GM19240 (cell line): Measurements from ENCODE around the genes NPC2 and AREL1.

DNA sequence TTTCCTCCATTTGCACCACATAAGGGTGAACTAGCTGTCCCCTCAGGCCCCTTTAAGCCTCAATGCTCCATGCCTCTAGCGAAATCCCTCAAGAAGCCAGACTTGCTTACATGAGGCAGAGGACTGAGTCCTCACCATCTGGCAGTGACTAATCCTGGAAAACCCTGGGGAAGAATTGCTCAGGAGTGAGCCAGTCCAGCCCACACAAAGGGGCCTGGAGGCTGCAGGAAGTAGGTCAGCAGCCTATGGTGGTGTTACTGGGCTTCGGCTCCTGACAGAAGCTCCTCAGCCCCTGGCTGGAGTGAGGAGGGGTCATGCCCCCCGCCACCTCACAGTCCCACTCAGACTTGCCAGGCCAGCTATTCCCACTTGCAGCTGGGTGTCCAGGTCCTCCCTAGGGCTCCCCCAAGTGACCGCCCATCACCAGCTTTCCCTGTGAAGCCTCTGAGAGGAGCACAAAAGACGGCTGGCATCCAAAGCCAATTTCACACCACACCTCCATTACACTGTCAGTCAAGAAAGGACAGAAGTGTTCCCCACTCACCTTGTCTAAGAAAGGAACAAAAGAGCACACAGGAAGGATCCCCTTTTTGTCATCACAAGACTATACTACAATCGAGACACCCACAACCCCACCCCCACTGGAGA, 250.5 kb downstream of the DPF3 start:
- RRBS, result no CpG with 5 or more reads among the region's 6 CpGs

- RRBS, result no CpG with 5 or more reads among the region's 12 CpGs
Observed at GRCh38 chr14:72726425-72727226, 167.3 kb downstream of the DPF3 start.

DNA sequence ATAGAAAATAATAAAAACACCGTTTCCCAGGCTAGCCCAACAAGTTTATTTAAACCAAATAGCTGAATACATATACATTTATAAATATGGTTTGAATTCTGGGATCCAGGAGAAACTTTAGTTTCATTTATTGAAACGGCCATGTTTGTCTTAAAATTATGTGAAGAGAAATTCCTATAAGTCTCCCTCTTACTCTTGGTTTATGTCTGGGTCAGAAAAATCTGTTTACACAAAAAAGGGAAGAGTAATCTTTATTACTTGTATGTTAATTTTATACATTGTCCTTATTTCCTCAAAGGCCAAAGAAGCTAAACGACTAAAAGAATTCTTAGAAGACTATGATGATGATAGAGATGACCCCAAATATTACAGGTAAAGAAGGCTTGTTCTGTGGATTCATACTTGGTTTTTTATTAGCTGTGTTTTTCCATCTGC, 28.8 kb upstream of the PSEN1 start:
- RRBS, result no CpG with 5 or more reads among the region's 3 CpGs

DNA sequence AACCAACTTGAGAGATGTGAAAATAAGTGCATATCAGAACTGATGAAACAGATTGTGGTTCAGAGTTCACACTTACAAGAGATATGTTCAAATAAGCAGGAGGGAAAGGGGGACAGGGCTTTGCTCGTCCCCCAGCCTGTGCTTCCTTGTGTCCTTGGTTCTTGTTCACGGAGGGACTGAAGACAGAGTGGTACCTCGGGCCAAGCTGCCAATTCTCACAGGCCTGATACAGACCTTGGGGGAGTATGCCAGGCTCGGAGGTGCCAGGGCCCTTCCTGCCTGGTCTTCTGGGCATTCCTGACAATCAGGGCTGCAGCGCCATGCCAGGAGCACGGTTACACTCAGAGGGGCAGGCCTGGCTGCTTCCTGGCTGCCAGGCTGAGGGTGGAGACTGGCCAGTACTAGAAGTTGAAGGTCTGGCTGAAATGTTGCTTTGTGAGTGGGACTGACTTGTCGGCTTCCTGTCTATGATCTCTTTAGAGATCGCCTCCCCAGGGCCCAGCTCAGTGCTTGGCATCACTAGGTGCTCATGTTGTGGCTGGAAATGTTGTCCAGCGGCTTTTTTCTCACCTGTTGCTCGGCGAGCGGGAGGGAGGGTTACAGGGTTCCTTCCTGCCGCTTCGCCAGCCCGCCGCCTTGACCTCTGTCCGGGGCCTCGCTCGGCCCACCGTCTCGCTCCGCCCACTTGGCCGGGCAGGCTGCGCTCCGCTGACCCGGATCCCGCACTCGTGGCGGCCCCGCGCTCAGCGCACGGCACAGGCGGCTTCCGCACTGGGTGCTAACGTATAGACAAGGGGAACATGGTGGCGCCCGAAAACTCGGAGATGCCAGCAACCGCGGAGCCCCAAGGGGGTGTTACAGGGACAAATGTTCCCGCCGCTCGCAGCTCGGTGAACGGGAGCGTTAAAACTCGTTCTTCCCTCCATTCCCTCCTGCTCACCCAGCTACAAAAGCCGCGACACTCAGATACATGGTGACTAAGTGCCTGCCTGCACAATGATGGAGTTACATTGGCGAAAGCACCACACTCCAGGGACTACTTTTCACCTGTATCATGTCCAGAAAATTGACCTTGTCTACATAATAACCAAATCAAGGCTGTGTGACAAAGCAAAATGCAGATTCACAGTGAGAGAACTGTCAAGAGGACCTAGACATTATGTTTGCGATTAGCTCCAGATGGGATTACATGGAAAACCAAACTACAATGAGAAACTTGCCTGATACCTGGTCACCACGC, 32.6 kb downstream of the PAPLN start:
- RRBS, result 2% methylated on average over 7 of the region's 53 CpGs

DNA sequence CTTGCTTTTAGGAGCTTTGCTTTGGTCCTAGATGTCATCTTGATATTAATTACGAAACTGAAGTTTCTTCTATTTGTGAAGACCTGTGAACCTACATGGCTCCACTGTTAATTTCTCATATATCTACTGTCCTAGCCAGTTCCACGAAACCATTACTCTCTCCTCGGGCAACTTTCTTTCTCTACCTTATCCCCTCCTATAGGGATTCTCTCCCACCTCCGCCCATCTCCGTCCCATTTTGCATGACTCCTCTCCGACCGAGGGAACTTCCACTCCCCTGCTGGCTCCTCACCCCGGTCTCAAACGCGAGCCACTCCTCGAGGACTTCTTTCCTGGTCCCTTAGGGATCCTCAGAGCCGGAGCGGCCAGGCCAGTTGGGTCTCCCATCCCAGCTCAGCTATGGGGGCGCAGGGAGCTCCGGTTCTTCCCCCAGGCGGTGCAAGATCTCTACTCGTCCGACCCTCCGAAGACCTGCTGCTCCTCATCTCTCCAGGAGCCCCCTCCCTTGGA, 954 bp downstream of the NUMB start:
- RRBS, result 2% methylated on average over 8 of the region's 19 CpGs

DNA sequence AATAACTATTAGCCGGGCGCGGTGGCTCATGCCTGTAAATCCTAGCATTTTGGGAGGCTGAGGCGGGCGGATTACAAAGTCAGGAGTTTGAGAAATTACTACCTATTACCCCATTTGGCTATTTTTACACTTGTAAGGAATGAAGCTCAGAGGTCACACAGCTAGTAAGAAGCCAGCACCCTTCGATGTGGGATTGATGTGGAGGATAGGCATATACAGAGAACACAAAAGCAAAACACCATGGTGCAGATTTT, 459 bp upstream of the ACOT2 start:
- RRBS, result no CpG with 5 or more reads among the region's 6 CpGs

DNA sequence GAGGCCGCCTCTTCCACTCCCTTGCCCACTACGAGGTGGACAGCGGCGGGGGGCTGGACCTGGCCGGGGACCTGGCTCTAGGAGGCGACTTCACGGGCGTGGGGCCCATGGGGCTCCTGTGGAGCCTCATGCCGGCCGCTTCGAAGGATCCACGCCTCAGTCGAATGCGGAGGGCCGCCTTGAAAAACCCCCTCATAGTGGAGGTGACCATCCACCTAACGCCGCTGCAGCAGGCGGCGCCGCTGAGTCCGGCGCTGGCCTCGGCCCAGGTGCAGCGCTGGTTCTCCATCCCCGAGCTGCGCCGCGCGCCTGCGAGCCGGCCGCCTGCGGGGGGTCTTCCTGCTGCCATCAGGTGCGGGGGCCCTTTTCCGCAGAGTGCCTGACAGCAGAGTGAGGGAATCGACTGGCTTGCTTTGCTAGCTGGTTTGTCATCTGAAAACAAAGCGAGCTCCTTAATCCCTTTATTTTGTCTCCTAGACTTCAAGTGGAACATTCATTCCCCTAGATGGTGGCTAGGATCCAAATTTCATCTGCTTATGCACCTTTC, 10.5 kb upstream of the DNAL1 start:
- RRBS, result 14% methylated on average over 19 of the region's 37 CpGs

GRCh38 chr14:73721318-73721778, 7.2 kb upstream of the PNMA1 start:
- RRBS, result no CpG with 5 or more reads among the region's 9 CpGs

- RRBS, result no CpG with 5 or more reads among the region's 2 CpGs
Observed at GRCh38 chr14:73724877-73725144, 10.6 kb upstream of the PNMA1 start.

GRCh38 chr14:73741298-73742463, 18.4 kb downstream of the MIDEAS start:
- RRBS, result no CpG with 5 or more reads among the region's 29 CpGs

GRCh38 chr14:73743043-73744011, 16.8 kb downstream of the MIDEAS start:
- RRBS, result no CpG with 5 or more reads among the region's 12 CpGs

- RRBS, result no CpG with 5 or more reads among the region's 11 CpGs
Observed at GRCh38 chr14:74083559-74084097, 625 bp downstream of the ALDH6A1 start.

GRCh38 chr14:74492687-74493904, at the start of gene NPC2:
TSS of gene NPC2 (minus strand) at chr14:74493305.
- RRBS, result 3% methylated on average over 29 of the region's 79 CpGs

DNA sequence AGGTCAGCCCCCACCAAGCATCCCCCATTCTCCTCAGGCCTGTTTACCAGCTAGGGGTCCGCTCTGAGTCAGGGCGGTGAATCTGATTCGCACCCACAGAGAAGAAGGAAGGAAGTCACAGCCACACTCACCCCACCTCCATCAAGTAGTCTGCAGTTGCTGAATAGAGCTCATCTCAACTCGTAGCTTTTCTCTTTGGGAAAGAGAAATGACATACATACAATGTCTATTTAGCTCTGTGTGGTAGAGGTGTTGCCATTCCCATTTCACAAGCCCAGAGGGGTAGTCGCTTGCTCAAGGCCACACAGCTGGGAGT, 6.4 kb upstream of the LTBP2 start:
- RRBS, result no CpG with 5 or more reads among the region's 5 CpGs

DNA sequence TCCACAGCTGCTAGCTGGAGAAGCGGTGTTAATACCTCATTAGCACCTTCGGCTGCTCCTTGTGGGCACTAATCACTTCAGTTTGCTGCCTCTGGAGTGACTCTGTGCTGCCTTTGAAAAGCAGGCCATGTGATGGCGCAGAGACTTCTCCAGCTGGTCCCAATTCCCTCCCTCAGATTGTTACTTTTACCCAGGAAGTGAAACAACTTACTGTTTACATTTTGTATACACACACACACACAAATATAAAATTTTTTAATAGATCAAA, 41.4 kb upstream of the LTBP2 start:
- RRBS, result no CpG with 5 or more reads among the region's 3 CpGs

- RRBS, result no CpG with 5 or more reads among the region's 4 CpGs
Observed at GRCh38 chr14:74656925-74657417, 44.9 kb upstream of the LTBP2 start.

DNA sequence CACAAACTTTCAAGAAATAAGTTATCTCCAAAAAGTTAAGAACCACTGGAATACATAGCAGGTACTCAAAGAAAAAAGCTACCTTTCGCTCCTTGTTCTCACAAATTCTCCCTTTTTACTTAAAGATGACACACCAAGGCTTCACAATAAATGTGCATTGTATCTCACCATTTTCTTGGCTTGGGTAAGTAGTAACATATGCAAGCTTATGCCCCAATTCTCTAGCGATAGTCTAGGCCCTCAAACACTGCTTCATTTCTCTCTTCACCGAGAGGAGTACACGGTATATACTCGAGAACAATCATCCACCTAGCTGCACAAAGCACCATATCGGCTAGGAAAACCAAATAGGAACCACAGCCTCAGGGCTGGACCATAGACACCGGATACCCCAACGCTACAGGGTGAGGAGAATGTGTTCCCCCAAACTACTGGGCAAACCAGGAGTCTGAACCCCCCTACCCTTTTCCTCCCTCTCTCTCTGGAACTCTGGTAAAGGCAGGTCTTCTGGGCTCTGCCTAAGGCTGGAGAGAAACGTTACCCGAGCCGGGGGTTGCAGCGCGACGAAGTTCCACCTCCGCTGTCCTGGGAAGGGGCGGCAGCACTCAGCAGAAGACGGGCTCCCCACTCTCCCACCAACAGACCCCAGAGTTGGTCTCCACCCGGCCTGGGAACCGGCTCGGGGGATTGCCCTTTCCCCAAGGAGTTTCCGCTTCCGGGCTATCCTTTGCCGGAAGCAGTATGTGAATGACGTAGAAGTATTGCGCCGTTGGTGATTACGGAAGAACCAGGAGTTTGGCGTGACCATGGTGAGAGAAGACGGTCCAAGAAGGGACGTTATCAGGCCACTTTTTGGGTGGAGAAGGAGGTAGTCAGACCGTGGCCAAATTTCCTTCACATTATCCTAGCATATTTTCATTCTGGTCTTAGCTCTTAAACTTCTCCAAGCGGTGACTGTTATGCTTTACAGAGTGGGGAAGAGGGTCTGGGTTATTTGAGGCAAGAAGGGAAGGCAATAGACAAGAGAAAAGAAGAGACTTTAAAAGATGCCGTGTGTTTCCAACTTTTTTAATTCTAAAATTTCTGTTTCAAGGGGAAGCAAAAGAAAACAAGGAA, at the start of gene AREL1:
AREL1 (minus strand) TSS at position 689 of the 1,116 bp plus-strand sequence.
- RRBS, result no CpG with 5 or more reads among the region's 33 CpGs

DNA sequence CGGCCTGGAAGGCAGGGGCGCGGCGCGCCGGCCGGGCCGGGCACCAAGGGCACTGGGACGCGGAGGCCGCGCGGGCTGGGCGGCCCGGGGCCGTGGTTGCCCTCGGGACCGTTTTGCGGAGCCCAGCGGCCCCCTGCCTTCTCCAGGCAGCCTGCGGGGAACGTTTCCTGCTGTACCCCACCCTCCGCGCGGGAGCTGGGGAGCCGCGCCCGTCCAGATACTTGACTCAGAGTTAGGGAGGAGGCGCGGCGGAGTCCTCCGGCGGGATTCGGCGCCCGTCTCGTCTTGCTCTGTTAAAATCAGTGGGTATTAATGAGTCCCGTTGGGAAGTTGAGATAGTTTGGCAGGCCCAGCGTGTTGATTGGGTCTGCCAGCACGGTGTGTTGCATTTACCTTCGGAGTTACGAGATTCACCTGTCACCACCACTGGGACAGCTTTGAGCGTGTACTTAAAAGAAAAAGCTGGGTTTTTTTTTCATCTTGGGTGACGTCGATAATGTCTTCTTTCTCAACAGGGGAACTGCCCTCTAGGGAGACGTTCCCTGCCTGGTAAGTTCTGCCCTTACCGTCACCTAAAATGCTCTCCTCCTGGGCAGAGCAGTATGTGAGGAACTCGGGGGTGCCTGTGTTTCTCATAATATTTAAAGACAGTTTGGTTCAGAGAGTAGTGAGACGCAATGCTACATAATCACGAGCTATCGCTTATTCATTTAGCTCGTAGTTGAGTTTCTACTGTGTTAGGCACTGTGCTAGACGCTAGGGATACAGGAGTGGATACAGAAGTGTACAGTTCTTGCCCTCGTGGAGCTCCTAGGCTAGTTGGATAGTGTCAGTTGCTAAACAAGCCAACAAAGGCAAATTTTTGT, 593 bp downstream of the DLST start:
- RRBS, result 1% methylated on average over 14 of the region's 54 CpGs

GRCh38 chr14:74942097-74942896, 13.1 kb downstream of the PGF start:
- RRBS, result no CpG with 5 or more reads among the region's 25 CpGs

DNA sequence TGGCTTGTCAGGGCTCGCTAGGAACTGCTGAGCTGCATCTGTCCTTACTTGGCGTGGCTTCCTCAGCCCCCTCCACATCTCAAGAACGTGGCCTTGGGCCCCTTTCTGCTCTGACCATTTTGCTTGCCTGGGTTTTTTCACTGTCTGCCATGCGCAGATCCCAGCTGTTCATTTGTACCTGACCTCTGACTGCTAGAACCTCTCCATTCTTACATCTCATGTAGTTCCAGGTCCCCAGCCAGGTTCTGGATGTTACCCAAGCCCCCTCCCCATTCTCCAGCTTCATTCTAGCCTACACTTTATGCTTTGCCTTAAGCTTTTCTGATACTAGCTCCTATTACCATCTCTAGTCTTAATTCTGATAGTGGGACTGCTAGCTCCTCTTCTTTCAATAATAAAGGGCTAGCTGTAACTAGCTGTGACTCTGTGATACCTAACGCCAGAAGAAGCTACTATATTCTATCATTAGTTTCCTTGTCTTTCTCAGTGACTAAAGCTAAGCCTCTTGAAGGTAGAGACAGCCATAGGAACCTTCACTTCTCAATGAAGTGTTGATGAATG, 11.5 kb downstream of the EIF2B2 start:
- RRBS, result no CpG with 5 or more reads among the region's 5 CpGs